Measurements from ENCODE around the gene SPATA31C2.

DNA sequence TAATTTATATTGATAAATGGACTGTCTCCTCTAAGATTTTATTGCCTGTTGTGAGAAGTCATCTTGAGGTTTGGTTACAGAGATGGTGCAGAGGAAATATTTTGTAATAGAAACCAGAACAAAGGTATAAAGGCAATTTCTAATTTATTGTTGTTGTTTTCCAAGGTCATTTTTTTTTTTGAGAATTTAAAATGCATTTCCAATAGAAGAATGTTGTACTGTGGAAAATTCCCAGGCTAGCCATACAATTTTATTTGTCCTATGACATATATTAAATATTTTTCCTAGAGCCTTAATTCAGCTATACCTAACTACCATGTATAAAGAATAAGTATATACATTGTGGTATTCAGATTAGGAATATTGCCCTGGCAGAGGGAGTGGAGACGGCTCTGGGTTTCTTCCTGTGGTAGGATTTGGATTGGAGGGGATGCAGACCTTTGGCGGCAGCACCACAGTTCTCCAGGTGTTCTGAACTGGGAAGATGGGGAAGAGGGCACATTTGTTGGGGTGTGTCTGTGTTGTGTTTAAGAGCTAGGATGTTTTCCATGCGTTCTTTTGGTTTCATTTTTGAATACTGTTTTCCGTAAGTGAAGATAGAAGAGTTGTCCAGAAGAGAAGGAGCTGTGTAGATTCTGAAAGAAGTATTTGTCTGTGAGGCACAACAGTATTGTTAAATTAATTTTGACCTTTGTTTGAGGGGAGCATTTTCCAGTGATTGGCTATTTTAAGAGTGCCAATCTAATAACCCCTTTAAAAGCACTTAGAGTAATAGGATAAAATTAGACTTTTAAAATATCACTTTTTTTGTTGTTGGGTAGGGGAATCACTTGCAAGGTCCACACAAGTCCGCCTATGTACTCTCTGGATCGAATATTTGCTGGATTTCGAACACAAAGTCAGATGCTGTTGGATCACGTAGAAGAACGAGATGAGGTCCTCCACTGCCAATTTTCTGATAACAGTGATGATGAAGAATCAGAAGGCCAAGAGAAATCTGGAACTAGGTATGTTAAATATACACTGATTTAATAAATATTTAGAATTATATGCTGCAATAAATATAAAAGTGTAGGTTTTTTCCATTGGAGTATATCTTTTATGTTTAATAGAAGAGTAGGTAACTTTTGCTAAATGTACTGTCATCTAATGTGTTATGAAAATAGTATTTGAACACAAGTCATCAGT is 97.9 kb upstream of the AGTPBP1 start:
- PRO-cap: no peak

GRCh38 chr9:85941995-85942309 is 1.0 kb downstream of the NAA35 start:
- PRO-cap: no peak

- PRO-cap: no peak
Observed at GRCh38 chr9:85965706-85966456, 24.9 kb downstream of the NAA35 start.

DNA sequence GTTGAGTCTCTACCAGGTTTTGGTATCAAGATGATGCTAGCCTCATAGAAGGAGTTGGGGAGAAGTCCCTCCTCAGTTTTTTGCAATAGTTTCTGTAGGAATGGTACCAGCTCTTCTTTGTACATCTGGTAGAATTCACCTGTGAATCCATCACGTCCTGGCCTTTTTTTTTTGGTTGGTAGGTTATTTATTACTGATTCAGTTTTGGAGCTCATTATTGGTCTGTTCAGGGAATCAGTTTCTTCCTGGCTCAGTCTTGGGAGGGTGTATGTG is 59.4 kb downstream of the NAA35 start:
- PRO-cap: no peak

DNA sequence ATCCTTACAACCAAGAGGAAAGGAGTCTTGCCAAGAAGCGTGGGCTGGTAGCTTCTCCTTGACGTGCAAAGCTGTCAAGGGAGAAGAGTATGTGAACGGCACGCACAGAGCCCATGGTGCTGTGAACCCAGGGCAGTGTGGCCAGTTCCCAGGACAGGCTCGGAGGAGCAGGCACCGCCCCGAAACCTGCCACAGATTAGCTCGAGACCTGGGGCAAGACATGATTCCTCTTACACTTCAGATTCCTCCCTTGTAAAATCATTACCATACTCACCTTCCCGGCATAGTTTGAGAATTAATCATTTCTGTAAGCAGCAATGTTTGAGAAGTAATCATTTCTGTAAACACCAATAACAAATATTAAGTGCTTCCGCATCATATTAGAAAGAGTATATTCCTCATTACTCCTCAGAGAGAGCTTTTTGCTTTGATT is 19.9 kb downstream of the GOLM1 start:
- PRO-cap: no peak

DNA sequence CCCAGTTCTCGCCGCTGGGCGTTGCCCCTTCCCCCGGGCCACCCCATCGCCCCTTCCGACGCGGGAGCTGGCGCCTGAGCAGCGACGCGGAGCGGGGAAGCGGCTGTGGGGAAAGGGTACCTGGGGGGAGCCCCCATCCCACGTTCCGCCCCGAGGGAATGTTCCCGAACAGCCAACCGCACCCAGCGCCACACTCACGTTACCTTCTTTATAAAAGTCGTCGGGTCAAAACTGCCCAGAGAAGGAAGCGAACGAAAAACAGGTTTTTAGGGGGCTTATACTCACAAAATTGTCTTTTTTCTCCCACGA is 336 bp upstream of the GOLM1 start:
- PRO-cap: no peak

DNA sequence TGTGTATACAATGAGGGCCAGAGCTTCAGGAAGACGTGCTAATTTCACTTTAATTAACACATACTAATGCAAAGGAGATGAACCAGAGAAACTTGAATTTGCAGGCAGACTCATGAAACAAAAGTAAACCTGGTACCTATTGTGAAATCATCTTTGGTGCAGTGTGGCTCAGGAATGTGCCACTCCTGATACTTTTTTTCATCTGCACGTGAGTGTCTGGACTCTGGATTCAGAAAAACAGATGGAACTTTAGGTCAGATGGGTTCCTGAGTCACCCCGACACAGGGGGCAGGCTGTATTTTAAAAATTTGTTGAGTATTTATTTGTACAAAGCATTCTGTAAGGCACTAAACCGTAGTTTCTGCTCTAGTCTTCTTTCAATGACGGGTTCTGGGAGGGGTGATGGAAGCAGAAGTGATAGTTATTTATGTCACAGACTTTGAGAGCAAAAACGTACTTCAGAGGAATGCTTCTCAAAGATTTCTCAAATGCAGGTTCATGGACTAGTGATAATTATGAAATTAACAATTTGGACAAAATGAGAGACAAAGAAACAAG is 52.2 kb upstream of the TUT7 start:
- PRO-cap: no peak

DNA sequence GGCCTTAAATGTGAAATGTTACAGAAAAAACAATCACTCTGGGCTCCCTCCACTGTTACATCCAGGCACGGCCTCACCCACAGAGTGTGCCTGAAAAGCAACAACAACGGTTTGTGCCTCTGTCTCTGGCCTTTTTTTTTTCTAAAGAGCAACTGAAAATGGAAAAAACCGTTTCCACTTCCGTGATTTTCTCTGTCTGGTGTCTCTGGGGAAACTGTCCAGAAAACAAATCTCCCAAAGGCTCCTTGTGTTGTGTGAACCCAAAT is 221.7 kb upstream of the TUT7 start:
- PRO-cap: no peak

DNA sequence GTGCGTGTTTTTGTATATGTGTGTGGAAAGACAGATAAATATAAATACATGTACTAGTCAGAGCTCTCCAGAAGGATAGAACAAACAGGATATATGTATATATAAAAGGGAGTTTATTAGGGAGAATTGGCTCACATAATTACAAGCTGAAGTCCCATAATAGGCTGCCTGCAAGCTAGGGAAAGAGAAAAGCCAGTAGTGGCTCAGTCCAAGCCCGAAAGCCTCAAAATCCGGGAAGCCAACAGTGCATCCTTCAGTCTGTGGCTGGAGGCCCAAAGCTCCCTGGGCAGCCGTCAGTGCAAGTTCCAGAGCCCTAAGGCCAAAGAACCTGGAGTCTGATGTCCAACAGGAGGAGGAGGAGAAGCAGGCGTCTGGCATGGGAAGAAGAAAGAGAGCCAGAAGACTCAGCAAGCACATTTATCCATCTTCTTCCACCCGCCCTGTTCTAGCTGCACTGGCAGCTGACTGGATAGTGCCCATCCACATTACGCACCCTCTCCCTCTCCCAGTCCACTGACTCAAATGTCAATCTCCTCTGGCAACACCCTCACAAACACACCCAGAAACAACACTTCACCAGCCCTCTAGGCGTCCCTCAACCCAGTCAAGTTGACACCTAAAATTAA is 213.4 kb downstream of the GAS1 start:
- PRO-cap: no peak

GRCh38 chr9:86945108-86945897 is 2.0 kb downstream of the GAS1 start:
- PRO-cap: no peak

DNA sequence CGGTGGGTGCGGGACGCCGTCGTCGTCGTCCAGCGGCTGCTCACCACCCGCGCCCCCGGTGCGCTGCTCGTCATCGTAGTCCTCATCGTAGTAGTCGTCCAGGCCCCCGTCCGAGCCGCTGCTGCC is 1.5 kb downstream of the GAS1 start:
- PRO-cap: no peak

GRCh38 chr9:86947575-86947798 is 181 bp upstream of the GAS1 start:
- PRO-cap: bidirectional peak, plus-strand start at chr9:86947950, minus-strand start at chr9:86947658

DNA sequence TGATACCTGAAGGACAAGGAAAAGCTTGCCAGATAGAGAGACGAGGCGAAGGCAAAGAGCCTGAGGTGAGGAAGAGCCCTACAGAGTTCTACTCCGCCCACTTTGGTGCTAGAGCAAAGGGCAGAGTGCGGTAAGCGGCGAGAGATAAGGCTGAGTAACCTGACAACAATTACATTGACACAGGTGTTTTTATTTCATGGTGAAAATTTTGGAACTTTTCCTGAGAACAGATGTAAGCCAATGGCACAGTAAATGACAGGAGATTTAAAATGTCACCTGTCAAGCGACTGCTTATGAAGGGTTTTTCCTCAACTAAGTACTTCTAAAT is 21.5 kb upstream of the ENSG00000283205 start:
- PRO-cap: no peak

- PRO-cap: no peak
Observed at GRCh38 chr9:88138181-88138644, at the start of gene SPATA31C2. Gene SPATA31C2 (minus strand): TSS chr9:88138475.

GRCh38 chr9:88322679-88323416 is 65.4 kb upstream of the SPIN1 start:
- PRO-cap: no peak

- PRO-cap: no peak
Observed at GRCh38 chr9:88651826-88652789, 117.1 kb downstream of the NXNL2 start.

DNA sequence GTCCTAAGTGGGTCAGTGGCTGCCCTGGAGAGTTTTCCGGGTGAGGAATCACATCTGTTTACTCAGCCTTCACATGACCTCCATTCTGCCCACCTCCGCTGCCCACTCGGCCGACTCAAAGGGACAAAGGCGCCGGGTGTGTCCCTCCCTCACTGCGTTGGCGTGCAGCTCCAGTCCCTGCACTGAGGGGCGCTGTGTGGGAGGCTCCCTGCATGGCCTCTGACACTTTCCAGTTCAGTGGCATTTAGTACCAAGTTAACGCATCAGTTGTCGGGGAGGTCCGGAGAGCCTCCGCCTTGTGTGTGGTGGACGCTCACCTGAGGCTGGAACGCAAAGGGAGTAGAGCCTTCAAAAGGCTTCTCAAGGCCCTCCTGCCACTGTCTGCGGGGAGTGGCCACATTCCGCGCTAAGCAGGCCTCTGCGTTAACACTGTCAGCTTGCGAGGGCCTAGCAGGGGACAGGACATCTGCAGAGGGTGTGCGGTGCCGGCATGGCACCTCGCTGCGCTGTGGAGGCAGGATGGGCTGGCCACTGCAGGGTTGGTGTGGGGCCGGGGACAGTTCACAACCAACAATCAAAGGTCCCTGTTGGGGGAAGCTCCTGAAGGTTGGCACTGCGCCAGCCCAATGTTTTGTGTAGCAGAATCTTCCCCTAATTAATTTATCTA is 171.6 kb downstream of the NXNL2 start:
- PRO-cap: no peak

DNA sequence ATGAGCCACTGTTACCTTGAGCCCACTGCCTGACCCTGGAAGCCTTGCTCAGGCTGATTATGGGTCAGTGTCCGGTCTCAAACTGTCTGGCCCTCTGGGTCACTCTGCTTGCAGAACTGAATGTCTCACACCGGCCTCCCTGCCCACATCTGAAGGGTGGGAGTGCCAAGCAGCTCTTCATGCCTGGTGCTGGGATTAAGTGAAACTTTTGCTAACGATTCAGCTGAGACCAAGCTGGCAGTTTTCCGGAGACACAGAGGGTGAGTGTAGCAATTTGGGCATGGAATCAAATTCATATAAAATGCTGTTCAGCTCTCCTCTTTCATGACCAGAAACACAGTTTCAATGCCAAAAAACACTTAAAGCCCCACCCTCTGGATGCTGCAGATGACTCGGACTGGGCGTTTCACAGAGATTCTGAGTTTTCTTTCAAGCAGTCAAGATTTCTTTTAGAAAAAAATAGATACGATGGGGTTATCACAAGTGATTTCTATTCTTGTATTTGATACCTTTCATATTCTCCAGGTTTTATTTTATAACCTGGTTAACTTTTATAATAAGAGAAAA is 207.5 kb downstream of the NXNL2 start:
- PRO-cap: no peak

DNA sequence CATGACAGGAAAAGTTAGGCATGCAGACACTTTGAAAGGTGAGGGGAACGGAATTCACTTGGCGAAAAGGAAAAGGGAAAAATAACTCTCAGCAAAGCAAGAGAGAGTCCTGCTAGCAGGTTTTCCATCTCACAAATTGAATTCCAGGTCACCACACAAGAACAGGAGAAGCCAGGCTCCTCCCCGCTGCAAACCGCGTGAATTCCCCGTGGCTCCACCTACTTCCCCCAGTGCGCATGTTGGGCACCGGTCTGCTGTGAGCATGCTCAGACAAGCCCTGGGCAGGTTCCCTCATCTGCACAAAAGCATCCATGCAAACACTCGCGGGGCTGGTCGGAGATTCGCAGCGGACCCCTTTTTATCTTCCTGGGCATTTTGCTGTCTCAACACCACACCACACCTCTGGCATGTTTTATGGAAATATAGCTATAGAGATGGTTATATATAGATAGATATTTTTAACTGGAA is 58.5 kb upstream of the S1PR3 start:
- PRO-cap: no peak

DNA sequence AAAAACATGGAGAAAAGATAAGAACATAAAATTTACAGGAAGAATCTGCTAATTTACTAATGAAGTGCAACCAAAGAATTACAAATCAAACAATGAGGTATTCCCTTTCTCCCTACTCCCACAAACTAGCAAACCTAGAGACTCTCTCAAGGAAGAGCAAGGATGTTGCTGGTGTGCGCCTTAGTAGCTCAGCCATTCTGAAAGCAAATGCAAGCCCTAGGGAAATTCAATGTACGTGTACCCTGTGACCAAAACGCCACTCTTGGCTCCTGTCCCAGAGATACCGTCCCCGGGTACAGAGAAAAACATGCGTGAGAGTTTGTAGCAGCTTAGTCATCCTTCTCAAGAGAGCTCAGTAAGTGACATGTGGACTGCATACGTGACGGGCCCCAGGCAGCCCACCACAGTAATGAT is 45.0 kb downstream of the S1PR3 start:
- PRO-cap: no peak

All from mesenteric fat pad (tissue), 1 donor.